ENCODE results near the genes BTBD9, MOCS1 and NCR2.

DNA sequence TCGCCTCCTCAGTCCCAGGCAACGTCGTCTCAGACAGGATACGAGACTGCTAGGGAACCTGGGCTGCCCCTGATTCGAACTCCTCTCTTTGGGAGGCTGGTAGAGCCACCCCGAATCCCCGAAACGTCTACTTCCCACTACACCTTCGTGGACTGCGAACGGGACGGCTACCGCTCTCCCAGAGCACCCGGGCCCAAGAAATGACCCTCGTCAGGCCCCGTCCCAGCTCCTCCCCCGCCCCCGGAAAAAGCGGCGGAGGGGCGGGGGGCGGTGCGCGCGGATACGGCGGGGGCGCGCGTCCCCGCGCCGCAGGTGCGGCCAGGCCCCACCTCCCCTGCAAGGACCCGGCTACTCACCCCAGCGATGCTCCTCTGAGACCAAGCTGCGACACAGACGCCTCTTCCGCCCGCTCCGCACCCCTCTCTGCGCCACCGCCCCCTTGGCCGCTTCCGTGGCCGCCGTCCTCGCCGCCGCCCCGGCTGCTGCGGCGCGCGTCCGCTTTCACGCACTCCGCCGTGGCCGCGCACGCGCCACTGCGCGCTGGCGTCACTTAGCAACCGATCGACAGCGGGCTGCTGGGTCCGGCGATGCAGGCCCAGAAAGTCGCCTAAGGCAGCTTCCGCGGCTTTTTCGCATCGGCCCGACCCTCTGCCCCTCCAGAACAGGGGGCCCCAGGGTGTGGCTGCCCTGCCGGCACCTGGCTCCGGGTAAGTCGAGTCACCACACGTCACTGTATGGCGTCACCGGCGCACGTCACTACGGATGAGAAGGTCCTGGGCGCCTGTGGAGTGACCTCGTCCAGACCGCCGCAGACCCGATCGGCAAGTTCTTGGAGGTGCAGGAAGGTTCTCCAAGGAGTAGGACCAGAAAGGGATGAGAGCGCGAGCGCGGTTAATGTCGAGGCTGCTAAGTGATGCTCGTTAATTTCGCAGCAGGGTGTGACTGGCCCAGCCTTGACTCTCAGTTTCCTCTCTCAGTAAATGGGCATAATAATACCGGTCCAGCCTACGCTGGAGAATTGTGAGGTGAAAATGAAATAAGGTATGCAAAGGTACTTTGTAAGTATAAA, at the start of gene BTBD9:
TSS of gene BTBD9 (minus strand) at position 486 of the 1,069 bp plus-strand sequence.
- PRO-cap: bidirectional peak, plus-strand start at position 355 of the sequence, minus-strand start at position 156 of the sequence; bidirectional peak, plus-strand start at position 561 of the sequence, minus-strand start at position 477 of the sequence; bidirectional peak, plus-strand start at position 800 of the sequence, minus-strand start at position 663 of the sequence

- PRO-cap: no peak
These were observed 2.9 kb downstream of the GLO1 start for GRCh38 chr6:38699805-38700629.

DNA sequence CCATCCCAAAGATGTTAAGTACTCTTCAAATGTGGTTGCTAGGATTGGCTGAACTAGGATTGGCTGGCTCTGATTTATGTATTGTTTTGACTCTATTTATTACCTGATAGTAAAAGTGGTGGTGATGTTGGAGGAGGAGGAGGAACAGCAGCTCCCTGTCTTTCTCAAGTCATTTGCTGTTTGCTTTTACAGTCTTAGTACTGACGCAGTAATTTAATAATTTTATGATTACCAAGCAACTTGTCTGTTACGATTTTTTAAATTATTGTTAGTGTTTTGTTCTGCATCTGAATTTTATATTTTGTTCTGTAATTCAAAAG, 73.7 kb upstream of the GLP1R start:
- PRO-cap: no peak

DNA sequence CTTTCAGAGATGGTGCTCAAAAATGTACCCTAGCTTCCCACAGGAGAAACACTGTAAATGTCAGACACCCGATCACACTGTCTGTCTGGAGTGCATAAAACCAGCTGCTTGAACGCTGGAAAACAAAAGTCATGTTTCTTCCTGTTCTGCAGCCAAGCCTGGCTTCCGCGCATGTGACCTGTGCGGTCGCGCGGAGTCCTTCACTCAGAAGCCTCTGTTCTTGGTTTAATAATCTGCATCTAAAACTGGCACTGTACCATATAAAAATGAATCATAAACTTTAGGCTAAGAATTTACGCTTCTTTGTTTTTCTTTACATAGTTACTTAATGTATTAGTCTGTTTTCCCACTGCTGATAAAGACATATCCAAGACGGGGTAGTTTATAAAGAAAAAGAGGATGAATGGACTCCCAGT, 28.6 kb upstream of the SAYSD1 start:
- PRO-cap: no peak

DNA sequence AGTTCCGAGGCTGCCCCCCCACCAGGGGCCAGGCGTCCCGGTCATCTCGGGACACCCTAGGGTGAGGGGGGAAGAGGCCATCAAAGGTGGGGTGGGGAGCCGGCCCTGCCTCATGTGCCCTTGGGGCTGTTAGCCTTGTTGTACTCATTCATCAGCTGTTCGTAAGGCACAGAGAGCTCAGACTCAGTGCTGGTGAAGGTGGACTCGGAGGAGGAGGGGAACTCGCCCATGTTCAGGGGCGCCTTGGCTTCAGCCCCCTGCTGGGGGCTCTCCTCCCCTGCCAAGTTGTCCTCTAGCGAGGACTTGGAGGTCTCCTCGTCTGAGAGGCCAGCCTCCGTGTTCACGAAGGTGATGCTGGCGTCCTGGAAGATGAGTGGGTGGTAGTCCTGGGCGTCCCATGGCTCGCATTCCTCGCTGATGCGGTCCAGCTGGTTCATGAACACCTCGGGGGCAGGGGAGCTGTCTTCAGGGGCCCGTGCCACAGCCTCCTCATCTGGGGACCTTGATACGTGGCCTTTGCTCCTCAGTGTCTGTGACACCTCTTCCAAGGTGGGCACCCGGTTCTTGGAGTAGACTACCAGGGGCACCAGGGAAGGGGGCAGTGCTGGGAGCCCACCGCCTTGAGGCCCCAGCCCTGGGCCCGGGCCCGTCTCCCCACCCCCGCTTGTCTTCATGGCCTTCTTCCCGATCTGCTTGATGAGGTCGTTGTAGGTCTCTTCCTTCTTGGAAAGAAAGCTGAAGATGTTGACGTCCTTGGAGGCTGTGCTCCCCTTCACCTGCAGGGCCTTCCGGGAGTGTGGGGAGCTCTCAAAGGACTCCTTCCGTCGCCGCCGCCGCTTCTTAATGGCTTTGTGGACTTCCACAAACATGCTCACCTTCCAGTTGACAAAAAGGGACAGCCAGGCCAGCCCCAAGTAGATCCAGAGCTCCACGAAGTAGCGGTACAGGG, 38.2 kb downstream of the KCNK5 start:
- PRO-cap: no peak

DNA sequence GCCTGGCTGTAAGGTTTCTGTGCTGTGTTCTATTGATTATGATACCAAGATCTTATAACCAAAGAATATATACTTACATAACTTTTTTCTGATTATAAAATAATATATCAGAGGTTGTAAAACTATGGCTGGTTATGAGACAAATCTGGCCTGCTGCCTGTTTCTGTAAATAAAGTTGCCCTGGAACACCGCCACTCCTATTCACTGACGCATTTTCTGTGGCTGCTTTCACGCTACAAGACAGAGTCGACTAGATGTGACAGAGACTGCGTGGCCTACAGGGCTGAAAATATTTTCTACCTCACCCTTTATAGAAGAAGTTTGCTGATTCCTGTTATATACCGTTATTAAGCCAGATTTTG, 97.8 kb upstream of the KCNK16 start:
- PRO-cap: no peak

- PRO-cap: no peak
These were observed 49.2 kb downstream of the DAAM2 start for GRCh38 chr6:39841296-39841791.

DNA sequence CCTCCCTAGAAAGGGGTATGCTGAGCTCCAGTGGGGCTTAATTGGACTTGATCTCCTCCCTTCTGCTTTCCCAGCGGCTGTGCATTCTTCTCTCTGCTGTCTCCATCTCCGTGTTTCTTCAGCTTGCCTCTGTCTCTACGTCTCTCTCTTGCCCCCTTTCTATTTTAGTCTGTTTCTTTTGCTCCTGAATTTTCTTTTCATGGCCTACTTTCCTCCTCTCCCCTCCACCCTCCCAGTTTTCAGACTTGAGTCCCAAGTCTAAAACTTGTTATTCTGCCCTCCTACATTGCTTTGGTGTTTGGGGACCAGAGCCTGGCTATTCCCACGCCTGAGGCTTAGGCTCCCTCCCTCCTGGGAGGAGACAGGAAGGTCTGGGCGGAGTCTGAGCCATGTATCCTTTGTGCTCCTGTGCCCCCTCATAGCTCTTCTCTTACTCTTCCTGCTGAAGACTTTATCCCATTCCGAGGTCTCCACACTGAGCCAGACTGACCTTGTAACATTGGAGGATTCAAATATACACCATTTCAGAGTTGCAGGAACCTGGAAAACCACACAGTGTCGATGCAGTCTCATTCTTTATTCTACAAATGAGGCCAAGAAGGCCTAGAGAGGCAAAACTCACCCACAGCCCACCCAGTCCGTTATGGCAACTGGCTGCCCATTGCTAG, 69.5 kb downstream of the DAAM2 start:
- PRO-cap: no peak

DNA sequence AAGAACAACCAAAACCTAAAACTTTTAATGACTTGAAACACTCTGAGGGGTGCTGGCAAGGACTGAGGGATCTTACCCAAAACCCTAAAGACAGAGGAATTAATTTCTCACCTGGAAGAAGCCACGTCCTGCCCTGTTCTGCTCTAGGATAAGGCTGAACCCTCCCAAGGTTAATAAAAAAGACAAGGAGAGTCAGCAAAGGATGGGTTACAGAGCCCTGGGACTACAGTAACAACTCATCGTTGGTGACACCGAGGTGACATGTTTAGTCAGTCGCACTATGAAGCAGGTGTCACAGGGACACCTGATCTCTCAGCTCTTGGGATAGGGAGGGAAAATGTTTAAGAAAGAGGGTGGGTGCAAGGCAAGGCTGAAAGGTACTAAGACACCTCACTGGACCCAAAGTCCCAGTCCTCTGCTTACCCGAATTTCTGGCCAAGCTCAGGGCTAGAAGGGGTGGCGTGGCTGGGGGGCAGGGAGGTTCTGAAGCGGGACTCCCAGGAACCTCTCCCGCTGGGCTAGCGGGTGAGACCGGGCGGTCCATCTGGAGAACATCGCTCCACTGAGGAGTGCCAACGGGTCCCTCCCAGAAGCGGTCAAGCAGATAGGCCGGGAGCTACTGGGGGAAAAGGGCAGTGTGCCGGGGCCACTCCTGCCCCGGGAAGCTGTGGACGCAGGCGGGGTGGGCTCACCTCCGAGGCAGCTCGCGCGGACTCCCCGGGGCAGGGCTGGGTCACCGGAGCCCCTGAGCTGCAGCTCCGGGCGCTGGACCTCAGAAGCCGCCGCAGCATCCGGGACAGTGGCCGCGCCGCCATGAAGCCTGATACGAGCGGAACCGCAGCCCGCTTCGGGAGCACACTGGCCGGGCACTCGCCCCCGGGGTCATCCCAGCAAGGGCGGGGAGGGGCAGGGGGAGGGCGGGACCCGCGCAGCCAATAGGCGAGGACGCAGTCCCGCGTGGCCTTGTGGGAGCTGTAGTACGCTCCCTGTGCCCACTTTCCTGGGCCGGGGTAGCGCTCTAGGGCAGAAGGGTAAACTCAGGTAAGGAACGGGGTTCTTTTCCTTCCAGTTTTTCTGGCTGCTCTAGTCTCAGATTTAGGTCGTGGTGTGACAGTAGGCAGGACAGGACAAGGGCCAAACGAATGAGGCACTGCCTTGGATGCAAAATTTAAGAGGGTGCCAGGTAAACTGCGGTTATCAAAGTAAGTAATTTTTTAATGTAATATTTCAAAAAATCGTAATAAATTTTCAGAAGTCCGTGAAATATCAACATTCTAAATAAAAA, at the start of gene MOCS1:
TSS of gene MOCS1 (minus strand) at position 860 of the 1,285 bp plus-strand sequence.
- PRO-cap: bidirectional peak, plus-strand start at position 977 of the sequence, minus-strand start at position 860 of the sequence

- PRO-cap: no peak
These were observed 192.1 kb upstream of the LRFN2 start for GRCh38 chr6:40779378-40779612.

DNA sequence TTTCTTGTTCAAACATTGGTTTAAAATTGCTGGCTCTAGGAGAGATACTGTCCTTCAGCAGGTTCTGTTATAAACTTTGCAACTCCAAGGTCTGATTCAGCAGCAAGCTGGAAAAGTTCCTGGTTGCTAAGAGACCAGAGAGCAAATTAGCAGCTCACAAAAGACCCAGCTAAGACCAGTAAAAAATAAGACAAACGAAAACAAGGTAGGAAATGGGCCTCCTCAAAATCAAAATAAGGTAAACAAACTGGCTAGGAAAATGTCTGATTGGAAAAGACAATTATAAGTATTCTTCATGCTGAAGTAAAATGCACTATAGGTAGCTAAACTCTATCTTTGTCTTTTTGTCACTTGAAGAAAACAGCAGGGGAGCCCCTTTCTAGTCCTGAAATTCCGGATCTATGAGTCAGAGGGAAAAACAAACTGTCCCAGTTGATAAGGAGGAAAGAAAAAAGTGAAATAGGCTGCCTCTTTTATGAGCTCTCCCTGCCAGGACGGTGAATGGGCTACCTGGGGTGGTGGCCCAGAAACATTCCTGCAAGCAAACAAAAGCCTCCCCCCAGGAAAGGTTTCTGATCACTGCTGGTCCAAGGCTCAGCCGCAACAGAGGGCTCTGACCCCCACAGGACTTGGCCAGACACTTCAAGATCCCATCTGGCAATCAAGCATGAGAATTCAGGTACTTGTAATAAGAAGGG, 41.6 kb downstream of the UNC5CL start:
- PRO-cap: unidirectional peak, plus-strand start at position 575 of the sequence; unidirectional peak, plus-strand start at position 640 of the sequence

DNA sequence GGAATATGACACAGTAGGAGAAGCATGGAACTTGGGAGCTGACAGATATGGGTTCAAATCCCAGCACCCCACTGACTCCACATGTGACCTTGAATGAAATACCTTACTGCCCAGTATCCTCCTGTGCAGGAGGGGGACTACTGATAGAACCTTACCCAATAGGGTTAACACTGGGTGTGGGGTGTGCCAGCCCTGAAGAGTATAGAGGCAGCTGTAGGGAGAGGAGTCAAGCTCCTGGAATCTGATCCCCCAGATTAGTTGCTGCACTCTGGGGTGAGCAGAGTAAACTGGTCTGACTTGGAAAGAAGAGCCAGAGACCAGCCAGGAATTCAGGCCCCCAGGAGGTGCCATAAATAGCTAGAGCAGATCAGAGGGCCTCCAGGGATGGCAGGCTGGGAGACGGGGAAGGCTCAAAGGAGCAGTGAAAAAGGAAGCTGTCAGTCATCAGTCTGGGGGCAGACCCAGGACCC, 3.5 kb upstream of the APOBEC2 start:
- PRO-cap: no peak

DNA sequence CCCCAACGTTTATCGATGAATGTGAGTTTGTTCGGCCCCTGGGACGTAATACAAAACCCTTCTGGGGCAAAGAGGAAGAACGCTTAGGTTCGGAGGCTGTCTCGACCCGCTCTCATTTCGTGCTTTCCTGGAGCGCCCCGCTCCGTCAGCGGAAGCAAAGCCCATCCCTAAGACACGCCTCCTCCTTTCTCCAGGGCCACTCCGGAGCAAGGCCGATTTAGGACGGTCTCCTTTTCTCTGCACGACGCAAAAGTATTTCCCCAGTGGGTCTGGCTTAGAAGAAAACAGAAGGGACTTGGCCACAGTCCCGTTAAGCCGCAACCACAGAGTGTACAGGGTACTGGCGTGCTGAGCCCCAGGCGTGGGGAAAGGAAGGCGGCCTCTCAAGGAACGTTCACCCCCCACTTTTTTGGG, 382 bp downstream of the OARD1 start:
- PRO-cap: bidirectional peak, plus-strand start at position 287 of the sequence, minus-strand start at position 119 of the sequence

DNA sequence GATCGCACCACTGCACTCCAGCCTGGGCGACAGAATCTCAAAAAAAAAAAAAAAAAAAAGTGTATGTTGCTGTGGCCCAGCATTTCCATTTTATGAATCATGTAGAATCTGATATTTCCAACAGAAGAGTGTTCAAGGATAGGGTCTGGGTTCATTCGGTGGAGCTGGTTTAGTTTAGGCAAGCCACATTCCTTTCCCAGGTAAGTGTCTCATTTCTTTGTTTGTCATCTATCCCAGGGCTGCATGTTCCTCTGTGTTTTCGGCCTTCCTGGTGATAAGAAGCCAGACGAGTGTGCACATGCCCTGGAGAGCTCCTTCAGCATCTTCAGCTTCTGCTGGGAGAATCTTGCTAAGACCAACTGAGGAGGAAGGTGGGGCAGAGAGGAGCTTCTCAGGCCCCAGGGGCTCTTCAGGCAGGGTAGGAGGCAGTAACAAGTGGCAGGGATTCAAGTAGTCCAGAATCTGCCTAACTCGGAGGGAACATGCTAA, 38.3 kb downstream of the NFYA start:
- PRO-cap: no peak

GRCh38 chr6:41320383-41320899, 15.0 kb upstream of the NCR2 start:
- PRO-cap: no peak

- PRO-cap: no peak
These were observed at the start of gene NCR2 for GRCh38 chr6:41335519-41335721. NCR2 (plus strand) TSS chr6:41335608.

- PRO-cap: no peak
These were observed 33.5 kb downstream of the NCR2 start for GRCh38 chr6:41368865-41369341.

- PRO-cap: unidirectional peak, plus-strand start at chr6:41442955
These were observed 103.4 kb upstream of the FOXP4 start for GRCh38 chr6:41442620-41443255.

- PRO-cap: no peak
These were observed 2.2 kb downstream of the FOXP4 start for GRCh38 chr6:41548252-41548995.

- PRO-cap: no peak
These were observed 45.2 kb downstream of the FOXP4 start for GRCh38 chr6:41591220-41592025.